Mesangial cell (primary cell): ENCODE measurements around a stretch of chr19.

- RAMPAGE, long total RNA, result no peak
Measured at GRCh38 chr19:44085969-44087046, 7.9 kb upstream of the ZNF224 start.

DNA sequence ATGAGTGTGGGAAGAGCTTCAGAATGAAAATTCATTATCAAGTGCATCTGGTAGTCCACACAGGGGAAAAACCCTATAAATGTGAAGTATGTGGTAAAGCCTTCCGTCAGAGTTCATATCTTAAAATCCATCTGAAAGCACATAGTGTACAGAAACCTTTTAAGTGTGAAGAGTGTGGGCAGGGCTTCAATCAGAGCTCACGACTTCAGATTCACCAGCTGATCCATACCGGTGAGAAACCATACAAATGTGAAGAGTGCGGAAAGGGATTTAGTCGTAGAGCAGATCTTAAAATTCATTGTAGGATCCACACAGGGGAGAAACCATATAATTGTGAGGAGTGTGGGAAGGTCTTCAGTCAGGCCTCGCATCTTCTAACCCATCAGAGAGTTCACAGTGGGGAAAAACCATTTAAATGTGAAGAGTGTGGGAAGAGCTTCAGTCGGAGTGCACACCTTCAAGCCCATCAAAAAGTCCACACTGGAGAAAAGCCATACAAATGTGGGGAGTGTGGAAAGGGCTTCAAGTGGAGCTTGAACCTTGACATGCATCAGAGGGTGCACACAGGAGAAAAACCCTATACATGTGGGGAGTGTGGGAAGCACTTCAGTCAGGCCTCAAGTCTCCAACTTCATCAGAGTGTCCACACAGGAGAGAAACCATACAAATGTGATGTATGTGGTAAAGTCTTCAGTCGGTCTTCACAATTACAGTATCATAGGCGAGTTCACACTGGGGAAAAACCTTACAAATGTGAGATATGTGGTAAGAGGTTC is 7.5 kb upstream of the ZNF226 start:
- RAMPAGE, long total RNA, result start-site peak on the plus strand centred at position 595 of the sequence, 78 bp wide, 5 reads

DNA sequence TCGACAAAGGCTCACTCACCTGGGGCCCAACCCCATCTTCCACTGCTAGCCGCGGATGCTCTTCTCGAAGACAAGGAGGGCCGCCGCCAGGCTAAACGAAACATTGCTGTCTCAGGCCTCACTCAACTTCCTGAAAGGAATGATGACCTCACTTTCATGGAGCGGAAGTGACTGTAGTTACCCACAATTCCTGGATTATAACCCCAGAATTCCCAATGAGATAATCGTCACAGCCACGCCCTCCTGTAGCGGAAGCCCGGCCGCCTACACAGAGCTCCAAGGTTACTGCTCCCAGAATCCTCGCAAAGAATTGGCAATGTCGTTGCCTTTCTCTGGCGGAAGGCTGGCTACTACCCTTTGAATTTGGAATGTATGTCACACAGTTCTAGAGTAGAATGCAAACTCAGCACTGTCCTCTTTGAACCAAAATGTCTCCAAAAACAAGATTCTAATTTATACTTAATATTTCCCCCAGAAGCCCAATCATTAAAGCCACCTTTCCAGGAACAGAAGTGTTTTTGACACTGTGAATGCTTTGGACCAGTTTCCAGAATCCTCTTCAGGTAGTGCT is 10.7 kb upstream of the ZNF112 start:
- RAMPAGE, long total RNA, result no peak

GRCh38 chr19:44590234-44590799 is 23.0 kb upstream of the IGSF23 start:
- RAMPAGE, long total RNA, result no peak

DNA sequence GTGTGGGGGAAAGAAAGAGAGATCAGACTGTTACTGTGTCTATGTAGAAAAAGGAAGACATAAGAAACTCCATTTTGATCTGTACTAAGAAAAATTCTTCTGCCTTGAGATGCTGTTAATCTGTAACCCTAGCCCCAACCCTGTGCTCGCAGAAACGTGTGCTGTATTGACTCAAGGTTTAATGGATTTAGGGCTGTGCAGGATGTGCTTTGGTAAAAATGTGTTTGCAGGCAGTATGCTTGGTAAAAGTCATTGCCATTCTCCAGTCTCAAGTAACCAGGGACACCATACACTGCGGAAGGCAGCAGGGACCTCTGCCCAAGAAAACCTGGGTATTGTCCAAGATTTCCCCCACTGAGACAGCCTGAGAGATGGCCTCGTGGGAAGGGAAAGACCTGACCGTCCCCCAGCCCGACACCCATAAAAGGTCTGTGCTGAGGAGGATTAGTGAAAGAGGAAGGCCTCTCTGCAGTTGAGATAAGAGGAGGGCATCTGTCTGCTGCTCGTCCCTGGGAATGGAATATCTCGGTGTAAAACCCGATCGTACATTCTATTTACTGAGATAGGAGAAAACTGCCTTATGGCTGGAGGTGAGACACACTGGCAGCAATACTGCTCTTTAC is 4.5 kb upstream of the PVR start:
- RAMPAGE, long total RNA, result no peak

- RAMPAGE, long total RNA, result no peak
Measured at GRCh38 chr19:44672288-44673074, 1.2 kb downstream of the CEACAM19 start.

DNA sequence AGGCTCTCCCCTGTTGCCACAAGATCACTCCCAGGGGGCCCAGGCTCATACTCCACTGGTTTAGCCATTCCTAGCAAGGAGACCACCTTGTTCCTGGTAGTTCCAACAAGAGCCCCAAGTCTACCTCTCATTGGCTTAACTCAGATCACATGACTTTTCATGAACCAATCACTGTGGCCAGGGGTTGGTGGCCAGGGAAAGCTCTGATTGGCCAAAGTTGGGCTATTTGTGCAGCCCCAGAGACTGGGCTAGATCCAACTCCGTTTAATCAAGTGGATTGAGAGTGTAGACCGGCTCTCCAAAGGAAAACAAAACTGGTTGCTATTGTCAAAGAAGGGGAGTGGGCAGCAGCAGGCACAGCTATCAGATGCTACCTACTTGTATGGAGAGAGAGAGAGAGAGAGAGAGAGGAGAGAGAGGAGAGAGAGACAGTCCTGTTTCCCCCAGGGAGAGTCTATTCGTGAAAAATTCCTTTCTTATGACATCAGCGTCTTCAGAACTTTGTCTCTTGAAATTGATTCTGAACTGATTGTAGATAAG is 5.8 kb downstream of the CEACAM19 start:
- RAMPAGE, long total RNA, result no peak

DNA sequence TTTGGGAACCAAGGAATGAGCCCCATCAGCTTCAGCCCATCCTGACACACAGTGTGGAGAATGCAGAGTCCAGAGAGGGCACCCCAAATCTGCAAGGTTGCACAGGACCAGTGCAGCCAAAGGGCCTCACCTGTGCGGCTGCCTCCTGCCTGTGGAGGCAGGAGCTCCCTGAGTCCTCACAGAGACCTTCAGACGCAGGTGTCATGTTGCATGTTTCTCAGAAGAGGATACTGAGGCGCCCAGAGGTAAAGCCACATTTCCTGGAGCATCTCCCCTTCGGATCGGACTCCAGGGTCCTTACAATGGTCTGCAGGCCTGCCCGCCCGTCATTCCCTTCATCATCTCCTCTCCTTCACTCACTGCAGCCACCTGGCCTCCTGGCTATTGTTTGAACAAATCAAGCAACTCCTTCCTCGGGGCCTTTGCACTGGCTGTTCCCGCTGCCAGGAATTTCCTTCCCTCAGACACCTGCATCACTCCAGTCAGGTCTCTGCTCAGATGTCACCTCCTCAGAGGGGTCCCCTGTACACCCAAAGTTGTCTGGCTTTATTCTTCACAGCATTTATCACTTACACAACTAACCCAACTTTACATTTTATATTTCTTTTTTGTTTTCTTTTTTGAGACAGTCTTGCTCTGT is 20.3 kb downstream of the CEACAM16 start:
- RAMPAGE, long total RNA, result no peak

GRCh38 chr19:44722586-44723069 is 23.7 kb downstream of the CEACAM16 start:
- RAMPAGE, long total RNA, result no peak

DNA sequence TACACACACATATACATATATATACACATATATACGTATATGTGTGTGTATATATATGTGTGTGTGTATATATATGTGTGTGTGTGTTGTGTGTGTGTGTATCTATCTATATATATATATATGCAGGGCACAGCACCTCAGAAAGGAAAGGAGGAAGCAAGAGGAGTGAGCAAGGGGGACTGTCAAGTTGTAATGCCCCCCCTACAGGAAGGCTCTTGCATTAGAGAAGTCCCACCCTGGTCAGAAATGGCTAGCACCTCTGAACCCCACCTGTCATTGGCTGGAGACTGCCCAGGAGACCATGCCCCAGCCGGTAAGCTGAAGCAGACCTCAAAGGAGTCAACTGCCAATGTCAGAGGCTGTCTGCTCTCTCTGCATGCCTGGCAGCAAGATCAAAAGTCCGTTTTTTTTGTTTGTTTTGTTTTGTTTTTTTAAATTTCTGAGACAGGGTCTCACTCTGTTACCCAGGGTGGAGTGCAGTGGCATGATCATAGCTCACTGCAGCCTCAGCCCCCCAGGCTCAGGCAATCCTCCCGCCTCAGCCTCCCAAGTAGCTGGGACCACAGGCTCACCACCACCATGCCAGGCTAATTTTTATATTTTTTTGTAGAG is 8.2 kb upstream of the BCL3 start:
- RAMPAGE, long total RNA, result no peak

DNA sequence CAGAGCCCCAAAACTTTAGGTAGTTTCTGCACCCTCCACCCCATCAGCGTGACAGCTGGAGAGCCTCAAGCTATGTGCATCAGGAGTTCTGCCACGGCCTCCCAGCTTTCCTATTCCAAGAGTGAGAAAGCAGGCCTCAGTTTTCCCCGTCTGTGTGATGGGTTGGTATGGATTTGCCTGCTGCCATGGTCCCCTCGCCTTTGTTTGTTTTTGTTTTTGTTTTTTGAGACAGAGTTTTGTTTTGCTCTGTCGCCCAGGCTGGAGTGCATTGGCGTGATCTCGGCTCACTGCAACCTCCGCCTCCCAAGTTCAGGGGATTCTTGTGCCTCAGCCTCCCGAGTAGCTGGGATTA is 1.6 kb downstream of the BCL3 start:
- RAMPAGE, long total RNA, result no peak

GRCh38 chr19:44764835-44765603 is 12.7 kb upstream of the CBLC start:
- RAMPAGE, long total RNA, result no peak

GRCh38 chr19:44846676-44847459 is 771 bp downstream of the NECTIN2 start:
- RAMPAGE, long total RNA, result no peak

DNA sequence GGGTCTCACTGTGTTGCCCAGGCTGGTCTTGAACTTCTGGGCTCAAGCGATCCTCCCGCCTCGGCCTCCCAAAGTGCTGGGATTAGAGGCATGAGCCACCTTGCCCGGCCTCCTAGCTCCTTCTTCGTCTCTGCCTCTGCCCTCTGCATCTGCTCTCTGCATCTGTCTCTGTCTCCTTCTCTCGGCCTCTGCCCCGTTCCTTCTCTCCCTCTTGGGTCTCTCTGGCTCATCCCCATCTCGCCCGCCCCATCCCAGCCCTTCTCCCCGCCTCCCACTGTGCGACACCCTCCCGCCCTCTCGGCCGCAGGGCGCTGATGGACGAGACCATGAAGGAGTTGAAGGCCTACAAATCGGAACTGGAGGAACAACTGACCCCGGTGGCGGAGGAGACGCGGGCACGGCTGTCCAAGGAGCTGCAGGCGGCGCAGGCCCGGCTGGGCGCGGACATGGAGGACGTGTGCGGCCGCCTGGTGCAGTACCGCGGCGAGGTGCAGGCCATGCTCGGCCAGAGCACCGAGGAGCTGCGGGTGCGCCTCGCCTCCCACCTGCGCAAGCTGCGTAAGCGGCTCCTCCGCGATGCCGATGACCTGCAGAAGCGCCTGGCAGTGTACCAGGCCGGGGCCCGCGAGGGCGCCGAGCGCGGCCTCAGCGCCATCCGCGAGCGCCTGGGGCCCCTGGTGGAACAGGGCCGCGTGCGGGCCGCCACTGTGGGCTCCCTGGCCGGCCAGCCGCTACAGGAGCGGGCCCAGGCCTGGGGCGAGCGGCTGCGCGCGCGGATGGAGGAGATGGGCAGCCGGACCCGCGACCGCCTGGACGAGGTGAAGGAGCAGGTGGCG is 2.8 kb downstream of the APOE start:
- RAMPAGE, long total RNA, result no peak

DNA sequence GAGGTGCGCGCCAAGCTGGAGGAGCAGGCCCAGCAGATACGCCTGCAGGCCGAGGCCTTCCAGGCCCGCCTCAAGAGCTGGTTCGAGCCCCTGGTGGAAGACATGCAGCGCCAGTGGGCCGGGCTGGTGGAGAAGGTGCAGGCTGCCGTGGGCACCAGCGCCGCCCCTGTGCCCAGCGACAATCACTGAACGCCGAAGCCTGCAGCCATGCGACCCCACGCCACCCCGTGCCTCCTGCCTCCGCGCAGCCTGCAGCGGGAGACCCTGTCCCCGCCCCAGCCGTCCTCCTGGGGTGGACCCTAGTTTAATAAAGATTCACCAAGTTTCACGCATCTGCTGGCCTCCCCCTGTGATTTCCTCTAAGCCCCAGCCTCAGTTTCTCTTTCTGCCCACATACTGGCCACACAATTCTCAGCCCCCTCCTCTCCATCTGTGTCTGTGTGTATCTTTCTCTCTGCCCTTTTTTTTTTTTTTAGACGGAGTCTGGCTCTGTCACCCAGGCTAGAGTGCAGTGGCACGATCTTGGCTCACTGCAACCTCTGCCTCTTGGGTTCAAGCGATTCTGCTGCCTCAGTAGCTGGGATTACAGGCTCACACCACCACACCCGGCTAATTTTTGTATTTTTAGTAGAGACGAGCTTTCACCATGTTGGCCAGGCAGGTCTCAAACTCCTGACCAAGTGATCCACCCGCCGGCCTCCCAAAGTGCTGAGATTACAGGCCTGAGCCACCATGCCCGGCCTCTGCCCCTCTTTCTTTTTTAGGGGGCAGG is 3.7 kb downstream of the APOE start:
- RAMPAGE, long total RNA, result no peak

GRCh38 chr19:44927692-44928200 is 13.3 kb downstream of the APOC1 start:
- RAMPAGE, long total RNA, result no peak

- RAMPAGE, long total RNA, result no peak
Measured at GRCh38 chr19:44944627-44945243, 1.1 kb upstream of the APOC2 start.

GRCh38 chr19:45117169-45118305 is 24.6 kb downstream of the PPP1R37 start:
- RAMPAGE, long total RNA, result no peak

- RAMPAGE, long total RNA, result no peak
Measured at GRCh38 chr19:45154194-45154815, 6.5 kb downstream of the NKPD1 start.

DNA sequence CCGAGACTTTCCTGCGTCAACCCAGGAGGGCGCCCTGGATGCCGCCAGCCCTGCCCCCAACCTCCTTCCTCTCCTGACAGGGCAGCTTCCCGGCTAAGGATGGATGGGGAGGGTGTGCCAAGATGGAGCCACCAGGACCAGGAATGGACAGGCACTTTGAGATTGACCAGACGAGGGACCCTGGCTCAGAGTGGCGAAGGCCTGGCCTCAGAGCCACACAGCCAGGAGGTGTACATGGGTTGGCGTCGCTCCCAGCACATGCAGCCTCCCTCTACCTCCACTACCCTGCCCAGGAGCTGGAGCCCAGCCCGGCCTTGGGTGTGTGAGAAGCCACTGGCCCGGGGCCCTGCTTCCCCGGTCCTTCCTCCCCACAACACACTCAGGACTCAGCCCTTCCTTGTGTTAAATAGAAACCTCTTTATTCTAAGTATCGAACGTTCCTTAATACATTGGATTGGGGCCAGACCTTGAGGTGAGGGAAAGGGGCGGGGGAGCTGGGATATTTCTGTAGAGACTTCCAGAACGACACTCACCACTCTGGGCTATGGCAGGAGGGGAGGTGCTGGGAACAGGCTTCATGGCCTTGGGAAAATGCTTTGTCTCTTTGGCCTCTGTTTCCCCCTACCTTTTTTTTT is 33.1 kb downstream of the EXOC3L2 start:
- RAMPAGE, long total RNA, result no peak